Fibroblast of villous mesenchyme (primary cell): ENCODE data around the genes SCGB1D2 and SCGB1A1.

DNA sequence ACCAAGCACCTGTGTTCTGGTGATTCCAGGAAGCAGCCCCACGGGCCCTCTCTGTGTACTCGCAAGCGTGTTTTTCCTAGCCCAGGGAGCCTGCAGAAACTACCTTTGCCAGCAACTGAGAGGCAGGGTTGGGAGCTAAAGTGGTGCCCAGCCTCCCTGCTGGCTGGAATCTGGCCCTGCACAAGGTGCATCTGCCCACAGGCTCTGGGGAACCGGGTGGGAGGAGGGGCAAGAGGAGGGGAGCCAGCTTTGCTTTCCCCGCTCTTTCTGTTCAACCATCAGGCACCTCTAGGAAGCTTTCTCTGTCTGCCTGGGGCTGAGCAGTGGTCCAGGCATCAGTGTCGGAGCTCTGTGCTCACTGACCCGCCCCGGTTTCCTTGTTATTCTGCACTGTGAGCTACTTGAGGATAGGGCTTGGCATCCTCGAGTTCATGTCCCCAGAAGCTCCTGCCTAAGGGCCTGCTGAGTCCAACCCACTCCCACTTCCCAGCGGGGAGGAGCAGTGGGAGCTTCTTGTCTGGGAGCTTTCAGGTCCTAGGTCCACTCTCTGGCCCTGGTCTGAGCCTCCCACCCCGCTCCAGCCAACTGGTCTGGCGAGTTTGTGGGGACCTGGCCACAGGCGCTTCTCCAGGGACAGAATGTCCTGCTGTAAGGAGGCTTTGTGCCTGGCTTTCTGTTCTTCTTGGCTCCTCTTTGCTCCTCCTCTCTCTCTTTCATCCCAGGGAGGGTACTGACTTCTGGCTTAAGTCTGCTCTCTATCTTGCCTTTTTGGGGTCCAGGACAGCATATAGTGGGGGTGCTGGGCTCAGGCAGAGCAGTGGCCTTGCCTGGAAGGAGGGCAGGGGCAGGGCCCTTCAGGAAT lies 15.0 kb downstream of the DAGLA start:
- CAGE, long polyA plus RNA = no peak

GRCh38 chr11:61766224-61766957 lies 14.0 kb downstream of the MYRF start:
- CAGE, long polyA plus RNA = no peak

GRCh38 chr11:61772064-61772393 lies 19.6 kb downstream of the MYRF start:
- CAGE, long polyA plus RNA = no peak

GRCh38 chr11:61795621-61796634 lies 3.2 kb downstream of the FEN1 start:
- CAGE, long polyA plus RNA = no peak

DNA sequence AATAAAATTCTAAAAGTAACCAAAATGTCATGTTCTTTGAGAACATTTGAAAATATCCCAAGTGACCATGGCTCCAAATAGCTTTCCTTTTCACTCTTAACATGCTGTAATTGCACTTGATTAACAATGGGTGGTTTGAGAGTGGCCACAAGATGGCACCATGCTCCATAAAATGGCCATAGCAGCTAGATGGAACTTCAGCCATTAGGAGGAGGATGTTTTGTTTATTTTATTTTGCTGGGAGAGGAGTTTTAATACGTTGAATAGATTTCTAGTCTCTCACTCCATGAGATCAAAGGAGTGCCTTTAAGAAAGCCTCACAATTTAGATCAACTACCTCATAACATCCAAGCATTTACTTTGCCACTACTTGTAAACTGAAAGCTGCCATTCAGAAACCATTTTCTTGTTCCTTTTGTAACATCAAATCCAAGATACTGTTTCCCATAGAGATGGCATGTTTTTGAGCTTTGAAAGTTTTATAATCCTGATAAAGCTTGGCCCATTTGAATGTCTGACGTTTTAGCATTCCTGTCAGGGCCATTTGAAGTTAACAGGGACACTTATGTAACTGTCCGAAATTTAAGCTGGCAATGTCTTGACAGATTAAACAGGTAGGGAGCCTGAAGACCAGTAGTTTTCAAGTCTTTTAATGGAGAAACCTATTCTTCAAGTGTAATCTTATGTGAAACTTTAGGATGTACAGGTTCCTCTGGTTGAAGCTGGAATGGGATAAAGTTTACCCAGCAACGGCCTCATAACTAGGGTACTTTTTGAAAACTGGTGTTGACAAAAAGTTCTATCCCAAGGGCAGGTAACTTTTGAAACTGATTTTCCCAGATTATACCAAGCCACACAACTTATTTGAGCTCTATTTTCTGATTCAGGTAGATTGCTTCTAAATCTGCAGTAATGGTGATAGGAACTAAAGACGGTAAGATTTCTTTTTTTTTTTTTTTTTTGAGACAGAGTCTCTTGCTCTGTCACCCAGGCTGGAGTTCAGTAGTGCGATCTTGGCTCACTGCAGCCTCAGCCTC lies 4.8 kb downstream of the FEN1 start:
- CAGE, long polyA plus RNA = no peak

DNA sequence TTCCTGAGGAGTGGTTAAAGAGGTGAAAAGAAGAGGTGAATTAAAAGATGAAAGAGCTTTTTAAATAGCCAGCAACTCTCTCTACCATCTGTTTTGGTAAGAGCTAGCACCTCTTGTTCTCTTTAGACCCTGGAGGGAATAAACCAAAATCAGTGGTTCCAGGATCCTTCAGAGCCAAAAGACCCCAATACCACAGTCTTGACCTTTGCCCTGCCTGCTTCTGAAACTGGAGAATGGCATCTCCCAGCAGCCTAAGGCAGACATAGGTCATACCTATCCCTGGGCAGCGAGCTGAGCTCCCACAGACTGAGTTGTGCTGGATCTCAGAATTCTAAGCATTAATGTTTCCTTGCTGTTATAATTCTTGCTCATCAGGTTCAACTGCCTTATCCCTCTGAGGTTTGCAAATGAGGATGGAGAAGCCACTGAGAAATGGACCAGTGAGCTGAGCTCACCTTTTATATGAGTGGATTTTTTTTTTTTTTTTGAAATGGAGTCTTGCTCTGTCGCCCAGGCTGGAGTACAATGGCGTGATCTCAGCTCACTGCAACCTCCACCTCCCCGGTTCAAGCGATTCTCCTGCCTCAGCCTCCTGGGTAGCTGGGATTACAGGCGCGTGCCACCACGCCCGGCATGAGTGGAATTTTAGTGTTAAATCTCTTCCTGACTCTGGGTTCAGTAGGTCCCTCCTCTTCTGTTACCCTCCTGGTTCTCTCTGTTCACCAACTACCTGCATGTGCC lies 8.9 kb downstream of the FEN1 start:
- CAGE, long polyA plus RNA = no peak

DNA sequence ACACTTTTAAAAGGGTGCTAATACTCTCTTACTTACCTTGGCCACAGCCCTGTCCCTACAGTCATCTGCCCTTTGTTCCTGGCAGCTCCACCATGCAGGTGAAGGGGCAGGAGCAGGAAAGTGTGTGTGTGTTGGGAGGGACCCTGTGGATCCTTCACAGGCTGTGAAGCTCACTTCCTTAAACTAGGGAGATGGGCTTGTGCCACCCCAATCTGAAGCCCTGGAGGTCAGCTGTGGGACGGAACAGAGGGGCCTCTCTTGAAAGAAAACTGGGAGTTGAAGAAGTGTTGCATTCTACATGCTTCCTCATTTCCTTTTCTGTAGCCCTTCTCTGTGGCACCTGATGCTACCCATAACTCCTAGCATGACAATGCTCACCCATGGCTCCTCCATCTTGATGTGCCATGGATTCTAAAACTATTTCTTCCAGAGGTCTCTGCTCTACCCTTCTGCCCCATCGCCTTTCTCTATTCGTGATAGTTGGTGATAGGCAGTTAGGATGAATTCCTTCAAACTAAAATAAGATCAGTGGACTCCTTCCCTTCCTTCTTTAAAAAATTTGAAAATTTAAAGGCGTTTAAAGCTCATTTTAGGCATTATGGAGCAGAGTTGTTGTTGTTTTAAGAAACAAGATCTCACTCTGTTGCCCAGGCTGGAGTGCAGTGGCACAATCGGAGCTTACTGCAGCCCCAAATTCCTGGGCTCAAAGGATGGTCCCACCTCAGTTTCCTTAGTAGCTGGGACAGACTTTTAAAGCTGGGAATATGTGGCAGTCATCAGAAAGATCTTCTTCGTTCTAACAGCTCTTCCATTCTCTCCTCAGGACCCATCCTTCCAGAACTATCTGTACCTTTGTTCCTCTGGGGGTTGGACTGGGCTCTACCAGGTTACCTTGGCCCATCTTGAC lies 11.4 kb downstream of the FADS1 start:
- CAGE, long polyA plus RNA = no peak

GRCh38 chr11:61811943-61813455 lies 4.3 kb downstream of the FADS1 start:
- CAGE, long polyA plus RNA = no peak

- CAGE, long polyA plus RNA = no peak
Observed at GRCh38 chr11:61814683-61815748, 1.8 kb downstream of the FADS1 start.

- CAGE, long polyA plus RNA = no peak
Observed at GRCh38 chr11:61909929-61910470, 7.4 kb downstream of the RAB3IL1 start.

DNA sequence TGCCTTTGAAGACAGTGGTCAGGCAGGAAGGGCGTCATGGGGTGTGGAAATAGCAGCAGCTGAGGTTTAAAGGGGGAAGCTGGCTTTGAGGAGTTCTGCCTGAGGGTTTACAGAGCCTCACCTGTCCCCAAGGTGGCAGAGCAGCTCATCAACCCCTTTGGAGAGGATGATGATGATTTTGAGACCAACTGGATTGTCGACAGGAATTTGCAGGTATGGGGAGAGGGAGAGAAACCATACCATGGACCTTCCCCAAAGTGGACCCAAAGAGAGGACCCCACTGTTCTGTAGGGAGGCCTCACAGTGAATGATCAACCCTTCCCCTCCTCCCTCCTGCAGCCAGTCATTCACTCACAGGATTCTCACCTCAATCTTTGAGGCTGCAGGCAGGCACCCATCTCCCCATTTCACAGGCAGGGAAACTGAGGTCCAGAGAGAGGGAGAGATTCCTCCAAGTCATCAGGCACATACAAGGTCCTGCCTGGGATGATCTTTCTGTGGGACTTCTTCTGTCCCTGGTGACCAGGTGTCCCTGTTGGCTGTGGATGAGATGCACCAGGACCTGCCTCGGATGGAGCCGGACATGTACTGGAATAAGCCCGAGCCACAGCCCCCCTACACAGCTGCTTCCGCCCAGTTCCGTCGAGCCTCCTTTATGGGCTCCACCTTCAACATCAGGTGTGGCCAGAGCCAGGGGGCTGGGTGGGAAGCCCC lies 7.9 kb downstream of the FTH1 start:
- CAGE, long polyA plus RNA = no peak

DNA sequence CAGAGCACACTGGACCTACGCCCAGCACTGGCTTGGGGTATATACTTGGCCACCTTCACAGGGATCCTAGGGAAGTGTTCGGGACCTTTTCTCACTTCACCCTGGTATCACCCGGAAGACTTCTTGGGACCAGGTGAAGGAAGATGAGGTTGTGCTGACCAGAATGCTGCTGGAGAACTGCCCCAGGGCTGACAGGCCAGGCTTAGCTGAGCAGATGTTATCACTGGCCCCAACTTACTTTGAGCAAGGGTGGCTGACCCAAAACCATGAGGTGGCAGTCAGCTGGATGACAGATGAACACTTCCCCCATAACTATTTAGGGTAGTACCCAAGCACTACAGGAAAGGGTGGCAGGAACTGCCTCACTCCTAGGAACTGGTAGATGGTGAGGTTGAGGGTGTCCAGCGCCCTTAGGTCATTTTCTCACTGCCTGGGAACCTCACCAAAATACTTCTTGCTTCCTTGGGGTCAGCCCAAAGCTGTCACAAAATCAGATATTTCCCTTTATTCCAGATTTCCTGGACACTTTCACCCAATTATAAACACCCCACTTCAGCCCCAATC lies 4.3 kb downstream of the FTH1 start:
- CAGE, long polyA plus RNA = no peak

DNA sequence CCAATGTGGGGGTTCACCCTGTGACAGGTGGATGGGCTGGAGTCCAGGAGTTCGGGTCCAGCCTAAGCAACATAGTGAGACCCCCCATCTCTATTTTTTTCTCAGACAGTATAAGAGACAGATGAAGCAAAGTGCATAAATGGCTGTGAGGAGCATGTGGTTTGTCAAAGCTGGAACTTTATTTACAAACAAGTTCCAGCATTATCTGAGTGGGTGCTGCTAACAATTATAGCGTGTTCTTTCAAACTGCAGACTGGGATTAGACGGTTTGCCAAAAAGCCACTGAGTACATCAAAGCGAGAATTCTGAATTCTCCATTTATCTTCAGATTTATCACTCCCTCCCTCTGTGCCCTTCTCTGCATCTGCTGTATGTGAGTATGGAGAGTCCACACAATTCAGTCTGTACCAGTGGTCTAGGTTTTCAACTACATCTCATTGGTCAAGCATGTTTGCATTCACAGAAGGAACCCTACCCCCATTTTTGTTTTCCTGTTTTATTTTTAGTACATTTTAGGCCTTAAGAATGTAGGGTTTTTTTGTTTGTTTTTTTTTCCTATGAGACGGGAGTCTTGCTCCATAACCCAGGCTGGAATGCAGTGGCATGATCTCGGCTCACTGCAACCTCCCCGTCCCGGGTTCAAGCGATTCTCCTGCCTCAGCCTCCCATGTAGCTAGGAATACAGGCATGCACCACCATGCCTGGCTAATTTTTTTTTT lies 18.1 kb upstream of the INCENP start:
- CAGE, long polyA plus RNA = no peak

- CAGE, long polyA plus RNA = no peak
Observed at GRCh38 chr11:62145460-62145796, 21.6 kb downstream of the INCENP start.

DNA sequence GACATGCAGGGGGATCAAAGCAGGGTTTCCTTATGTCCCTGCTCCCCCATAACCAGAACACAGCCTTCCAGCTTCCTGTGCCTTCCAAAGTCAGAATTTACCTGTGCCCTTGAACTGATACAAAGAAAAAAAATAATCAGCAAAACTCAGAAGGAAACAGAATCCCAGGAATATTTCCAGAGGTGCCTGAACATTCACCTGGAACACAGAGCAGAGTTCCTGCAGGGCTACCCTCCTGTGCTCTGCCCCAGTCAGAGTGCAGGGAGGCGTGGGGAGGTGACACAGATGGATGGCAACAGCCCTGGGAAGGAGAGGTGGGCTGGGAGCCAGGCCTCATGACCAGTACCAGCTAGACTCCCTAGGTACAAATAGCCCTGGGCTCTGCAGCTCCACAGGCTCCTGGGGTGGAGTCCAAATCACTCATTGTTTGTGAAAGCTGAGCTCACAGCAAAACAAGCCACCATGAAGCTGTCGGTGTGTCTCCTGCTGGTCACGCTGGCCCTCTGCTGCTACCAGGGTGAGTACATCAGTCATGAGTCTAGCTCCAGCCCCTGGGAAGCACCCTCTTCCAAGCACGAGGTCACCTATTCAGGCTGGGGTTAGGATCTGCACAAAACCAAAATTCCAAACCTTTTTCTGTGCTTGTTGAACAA lies at the start of gene SCGB1D2:
TSS of gene SCGB1D2 (plus strand) at position 394 of the 653 bp plus-strand sequence.
- CAGE, long polyA plus RNA = no peak

DNA sequence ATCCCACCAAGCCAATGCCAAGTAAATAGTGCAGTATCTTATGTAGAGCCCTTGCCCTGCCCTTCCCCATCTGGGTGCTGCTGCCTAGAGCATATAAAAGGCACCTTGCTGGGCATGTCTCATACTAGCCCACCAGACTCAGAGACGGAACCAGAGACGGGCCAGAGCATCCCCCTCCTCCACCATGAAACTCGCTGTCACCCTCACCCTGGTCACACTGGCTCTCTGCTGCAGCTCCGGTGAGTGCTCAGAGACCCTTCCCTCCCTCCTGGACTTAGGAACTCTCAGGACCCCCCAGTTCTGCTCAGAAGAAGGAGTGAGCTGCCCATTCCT lies at the start of gene SCGB1A1:
TSS of gene SCGB1A1 (plus strand) at position 122 of the 333 bp plus-strand sequence.
- CAGE, long polyA plus RNA = no peak

GRCh38 chr11:62464679-62465063 lies 45.8 kb downstream of the SCGB1A1 start:
- CAGE, long polyA plus RNA = no peak

GRCh38 chr11:62532490-62533431 lies 13.8 kb downstream of the AHNAK start:
- CAGE, long polyA plus RNA = no peak

DNA sequence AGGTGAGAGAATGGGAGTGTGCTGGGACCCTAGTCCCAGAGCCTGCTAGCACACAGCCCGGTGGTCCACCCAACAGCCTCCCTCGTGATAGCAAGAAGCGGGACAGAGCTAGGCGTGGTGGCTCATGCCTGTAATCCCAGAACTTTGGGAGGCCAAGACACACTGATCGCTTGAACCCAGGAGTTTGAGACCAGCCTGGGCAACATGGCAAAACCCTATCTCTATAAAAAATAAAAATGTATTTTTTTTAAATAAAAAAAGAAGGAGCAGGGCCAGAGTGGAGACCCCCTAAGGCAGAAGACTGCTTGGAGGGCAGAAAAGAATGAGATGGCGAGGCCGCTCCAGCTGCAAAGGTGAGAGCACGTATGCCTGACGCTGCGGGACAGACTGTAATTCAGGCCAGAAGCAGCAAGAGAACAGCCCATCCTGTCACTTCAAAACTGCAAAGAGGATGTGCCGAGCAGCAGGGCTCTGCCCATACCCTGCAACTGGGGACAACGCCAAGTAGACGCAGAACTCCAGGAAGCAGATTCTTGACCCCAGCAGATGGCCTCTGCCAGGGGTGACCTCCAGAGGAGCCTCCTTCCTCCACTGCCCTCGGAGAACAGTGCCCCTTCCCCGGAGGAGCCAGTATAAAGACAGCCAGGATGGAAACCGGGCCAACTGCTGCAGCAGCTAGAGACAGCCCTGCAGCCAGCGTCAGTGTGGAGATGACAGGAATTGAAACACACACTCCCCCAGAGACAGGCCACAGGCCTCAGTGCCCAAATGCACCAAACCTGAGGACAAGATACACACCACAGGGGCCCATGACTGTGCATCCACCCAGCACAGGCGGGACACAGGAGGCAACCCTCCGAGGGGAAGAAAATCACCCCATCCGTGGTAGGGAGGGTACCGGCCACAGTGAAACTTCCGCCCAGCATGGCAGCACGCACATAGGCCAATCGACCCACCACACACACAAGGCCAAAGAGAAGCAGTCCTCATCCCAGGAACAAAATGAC lies 5.9 kb downstream of the AHNAK start:
- CAGE, long polyA plus RNA = no peak

DNA sequence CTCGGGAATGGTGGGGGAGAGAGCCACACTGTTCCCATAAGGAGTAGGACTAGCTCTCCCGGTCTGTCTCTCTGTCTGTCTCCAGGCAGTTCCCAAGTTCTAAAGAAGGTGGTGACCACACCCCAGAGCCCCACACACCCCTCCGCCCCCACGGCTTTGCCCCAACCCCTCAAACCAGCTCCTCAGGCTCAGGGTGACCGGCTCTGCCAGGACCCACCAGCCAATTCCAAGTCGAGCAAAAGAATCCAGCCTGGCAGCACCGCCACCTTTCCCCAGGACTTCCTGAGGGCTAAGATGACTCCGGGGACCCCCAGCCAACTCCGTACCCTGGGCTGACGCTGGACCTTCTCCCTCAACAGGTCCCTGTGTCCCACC lies 2.7 kb downstream of the AHNAK start:
- CAGE, long polyA plus RNA = no peak